ENCODE measurements around the gene B4GAT1.

DNA sequence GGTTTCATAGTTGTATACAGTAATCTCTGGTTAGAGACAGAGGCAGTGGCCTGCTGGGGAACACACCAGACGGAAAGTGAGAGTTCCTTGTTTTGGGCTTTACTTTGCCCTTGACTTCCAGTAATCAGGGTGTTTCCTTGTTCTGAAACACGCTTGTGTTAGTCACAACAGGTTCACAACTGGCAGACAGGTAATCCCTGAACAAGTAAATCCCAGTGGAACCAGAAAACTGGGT, 56.0 kb downstream of the PACS1 start:
- PRO-cap: no peak

- PRO-cap: no peak
These were observed 37.2 kb upstream of the KLC2 start for GRCh38 chr11:66220165-66220873.

DNA sequence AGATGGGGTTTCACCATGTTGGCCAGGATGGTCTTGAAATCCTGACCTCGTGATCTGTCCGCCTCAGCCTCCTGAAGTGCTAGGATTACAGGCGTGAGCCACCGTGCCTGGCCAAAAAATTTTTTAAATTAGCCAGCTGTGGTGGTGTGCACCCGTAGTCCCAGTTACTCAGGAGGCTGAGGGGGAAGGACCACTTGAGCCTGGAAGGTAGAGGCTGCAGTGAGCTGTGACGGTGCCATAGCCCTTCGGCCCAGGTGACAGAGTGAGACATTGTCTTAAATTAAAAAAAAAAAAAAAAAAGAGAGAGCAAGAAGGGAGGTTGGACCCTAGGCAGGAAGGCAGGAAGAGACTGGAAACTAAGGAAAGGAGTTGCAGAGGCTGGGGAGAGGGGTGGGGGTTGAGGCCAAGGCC, 3.3 kb downstream of the KLC2 start:
- PRO-cap: no peak

GRCh38 chr11:66267691-66268504, 541 bp upstream of the RAB1B start:
- PRO-cap: bidirectional peak, plus-strand start at chr11:66267739, minus-strand start at chr11:66267579; unidirectional peak, plus-strand start at chr11:66268053; bidirectional peak, plus-strand start at chr11:66268639, minus-strand start at chr11:66268390

- PRO-cap: no peak
These were observed 1.5 kb downstream of the CNIH2 start for GRCh38 chr11:66279355-66279959.

GRCh38 chr11:66314934-66315867, 1.6 kb downstream of the CD248 start:
- PRO-cap: no peak

DNA sequence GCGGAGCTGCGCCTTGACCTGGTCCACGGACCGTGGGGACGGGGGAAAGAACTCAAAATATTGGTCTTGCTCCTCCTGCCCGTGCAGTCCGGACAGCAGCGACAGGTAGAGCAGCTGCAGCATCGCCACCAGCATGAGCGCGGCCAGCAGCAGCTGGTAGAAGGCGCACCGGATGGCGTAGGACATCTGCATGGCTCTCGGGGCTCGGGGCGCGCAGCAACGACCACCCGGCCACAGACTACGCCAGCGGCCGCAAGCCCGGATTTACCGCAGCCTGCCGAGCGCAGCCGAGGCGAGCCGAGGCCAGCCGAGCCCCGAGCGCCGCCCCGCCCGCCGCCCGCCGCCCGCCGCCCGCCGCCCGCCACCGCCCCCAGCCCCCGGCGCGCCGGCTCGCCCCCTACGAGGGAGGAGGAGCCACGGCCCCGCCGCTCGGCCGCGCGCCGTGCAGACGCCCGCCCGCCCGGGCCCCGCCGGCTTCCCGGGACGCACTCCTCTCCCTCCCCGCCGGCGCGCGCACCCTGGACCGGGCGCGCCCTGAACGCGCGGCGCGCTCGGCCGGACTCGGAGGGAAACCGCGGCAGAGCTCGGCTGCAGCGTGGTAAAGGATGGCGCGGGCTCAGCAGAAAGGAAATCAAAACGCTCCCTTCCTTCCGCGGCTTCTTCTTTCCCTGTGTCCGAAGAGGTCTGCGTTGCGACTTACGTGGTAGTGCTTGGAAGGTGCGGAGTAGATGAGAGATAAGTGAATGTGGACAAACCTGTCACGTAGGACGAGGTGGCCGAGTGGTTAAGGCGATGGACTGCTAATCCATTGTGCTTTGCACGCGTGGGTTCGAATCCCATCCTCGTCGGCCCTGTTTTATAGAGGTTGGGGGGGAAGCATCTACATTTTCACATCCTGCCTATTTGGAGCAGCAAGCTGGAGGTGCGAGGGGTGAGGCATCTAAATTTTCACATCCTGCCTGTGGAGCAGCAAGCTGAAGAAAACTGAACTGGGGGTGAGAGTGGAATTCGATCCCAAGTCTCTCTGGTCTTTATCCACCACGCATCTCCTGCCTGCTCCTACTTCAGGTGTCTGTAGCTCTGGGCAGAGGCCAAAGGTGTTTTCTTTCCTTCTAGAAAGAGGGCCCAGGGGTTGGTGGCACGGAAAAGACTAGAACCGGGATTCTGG, at the start of gene B4GAT1:
TSS of gene B4GAT1 (minus strand) at position 276 of the 1,168 bp plus-strand sequence.
- PRO-cap: bidirectional peak, plus-strand start at position 761 of the sequence, minus-strand start at position 670 of the sequence

DNA sequence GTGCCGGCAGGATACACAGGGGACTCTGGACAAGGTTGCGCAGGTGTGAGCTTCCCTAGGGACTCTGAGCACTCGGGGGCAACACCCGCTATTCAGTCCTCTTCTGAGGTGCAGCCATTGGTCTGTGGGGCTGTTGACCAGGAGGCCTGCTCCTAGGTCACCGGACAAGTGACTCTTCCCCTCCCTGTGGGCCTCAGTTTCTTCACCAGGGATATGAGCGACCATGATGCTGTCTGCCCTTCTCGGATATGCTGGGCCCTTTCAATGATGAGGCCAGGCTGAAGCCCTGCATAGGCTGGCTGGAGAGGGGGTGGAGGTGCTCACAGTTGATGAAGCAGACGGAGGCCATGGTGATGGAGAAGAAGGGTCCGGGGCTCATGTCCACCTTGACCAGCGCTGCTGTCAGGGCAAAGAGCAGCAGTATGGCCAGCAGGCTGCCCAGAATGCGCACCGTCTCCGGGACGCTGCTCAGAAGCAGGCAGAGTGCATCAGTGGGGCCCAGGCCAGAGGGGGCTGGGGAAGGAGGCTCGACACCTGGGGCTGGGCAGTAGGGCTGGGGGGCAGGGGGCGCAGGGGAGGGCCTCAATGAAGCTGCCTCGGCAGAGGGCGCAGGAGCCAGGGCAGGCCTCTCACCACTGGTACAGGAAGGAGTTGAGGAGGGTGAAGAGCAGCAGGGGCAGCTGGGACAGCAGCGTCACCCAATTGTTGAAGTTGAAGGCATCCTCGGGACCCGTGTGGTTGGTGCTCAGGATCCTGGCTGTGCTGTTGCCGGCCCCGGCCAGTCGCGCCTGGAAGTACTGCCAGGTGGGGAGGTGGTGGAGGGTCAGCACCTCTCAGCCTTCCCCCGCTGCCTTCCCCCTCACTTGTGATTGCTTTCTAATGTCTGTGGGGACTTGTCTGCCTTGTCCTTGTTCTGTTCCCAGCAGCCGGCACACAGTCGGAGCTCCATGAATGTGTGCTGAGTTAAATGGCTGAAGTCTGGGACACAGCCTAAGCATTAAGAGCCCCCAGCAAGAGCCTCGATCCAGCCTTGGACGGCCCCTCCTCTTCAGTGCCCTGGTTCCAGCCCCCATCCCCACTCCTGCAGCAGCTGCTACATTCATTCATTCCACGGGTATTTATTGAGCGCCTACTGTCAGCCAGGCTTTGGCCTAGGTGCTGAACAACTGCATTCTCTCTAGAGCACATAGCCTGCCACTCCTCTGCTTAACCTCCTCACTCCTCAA, 2.4 kb downstream of the SLC29A2 start:
- PRO-cap: no peak

DNA sequence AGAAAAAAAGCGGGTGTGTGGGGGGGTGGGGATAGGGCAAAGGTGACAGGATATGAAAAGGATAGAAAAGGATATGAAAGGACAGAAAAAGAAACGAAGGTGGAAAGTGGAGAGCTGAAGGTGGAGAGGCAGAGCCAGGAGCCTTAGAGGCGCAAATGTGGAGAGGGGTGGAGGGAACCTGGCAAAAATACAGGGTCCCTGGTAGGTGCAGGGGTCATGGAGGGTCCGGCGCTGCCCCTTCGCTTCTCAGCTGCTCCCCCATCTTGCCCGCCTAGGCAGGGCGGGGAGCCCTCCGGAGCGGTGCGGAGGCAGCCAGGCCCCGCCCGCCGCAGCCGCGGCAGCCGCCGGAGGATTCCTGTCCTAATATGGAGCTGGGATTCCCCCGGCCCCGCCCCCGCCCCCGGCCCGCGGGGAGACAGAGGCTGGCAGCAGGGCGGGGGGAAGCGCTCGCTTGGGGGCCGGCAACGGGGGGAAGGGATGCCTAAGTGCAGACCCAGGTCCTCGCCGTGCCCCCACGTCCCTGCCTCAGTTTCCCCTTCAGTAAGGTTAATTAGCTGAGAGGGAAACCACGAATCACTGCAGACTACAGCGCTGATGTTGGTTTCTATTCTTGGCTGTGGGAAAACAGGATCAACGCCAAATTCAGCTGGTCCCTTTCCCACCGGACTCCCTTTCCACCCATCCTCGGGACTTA, 1.0 kb upstream of the NPAS4 start:
- PRO-cap: no peak

- PRO-cap: no peak
These were observed 4.1 kb upstream of the DPP3 start for GRCh38 chr11:66475884-66476860.

GRCh38 chr11:66607190-66607706, 9.2 kb upstream of the RBM14 start:
- PRO-cap: no peak

DNA sequence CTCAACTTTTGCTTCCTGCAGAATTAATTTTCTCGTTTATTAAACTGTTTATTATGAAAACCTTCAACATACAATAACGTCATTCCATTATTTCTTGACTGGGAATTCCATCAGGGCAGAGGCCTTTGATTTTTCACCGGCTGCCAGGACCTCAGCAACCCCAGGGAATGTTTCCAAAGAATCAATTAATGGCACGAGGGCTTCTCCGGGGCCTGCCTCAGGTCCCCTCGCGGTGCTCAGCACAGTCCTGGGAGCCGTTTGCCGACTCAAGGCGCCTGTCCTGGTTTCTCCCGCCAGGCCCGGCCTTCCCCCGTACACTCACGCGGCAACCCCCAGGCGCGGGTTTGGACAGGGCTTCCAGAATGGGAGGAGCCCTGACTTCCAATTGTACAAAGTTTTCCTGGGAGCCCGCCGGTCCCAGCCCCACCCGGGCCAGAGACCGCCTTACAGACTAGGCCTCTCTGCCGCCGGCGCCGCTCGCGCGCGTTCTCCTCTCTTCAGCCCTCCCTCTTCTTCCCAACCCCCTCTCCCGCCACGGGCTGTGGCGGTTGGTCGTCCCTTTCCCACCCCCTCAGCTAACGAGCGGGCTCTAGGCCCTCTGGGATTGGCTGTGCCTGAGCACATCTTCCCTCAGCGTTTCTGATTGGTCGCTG, 397 bp upstream of the RBM14 start:
- PRO-cap: unidirectional peak, minus-strand start at position 260 of the sequence; bidirectional peak, plus-strand start outside the sequence, minus-strand start at position 515 of the sequence

- PRO-cap: no peak
These were observed 1.3 kb downstream of the RBM14 start for GRCh38 chr11:66617787-66618076.

DNA sequence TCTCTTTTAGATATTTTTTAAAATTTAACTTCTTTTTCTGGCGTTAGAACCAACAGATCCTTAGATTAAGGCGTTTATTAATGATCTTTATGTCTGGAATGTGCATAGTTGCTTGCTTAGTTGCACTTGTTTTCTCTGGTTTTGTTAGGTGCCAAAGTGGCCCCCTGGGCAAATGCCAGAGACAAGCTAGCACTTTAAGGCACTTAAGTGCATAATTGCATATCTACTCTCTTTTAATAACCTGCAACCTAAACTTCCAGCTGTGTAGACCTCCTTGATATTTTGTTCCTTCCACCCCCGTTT, 3.3 kb downstream of the RBM4 start:
- PRO-cap: no peak

DNA sequence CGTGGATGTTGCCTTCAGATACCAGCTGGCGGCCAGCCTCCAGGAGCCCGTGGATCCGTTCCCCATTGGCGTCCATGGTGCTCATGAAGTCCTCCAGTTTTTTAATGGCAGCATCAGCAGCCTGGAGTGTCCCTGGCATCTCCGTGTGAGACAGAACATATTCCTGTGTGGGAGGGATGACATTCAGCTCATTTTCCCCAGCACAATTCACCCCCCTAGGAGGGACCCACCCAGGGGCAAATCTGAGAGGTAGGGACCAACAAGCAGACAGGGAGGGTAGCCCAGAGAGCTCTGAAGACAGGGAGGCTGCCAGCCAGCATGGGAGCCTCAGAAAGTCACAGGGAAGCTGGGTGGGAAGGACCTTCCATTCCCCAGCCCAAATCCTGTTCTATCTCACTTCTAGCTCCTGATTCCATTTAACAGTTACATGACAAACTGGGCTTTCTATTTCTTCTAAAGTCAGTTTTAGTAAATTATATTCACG, 21.8 kb upstream of the RBM4B start:
- PRO-cap: no peak

- PRO-cap: no peak
These were observed 20.9 kb downstream of the SPTBN2 start for GRCh38 chr11:66708109-66708442.

- PRO-cap: no peak
These were observed 13.8 kb downstream of the SPTBN2 start for GRCh38 chr11:66715178-66715731.

- PRO-cap: no peak
These were observed 8.8 kb downstream of the SPTBN2 start for GRCh38 chr11:66720143-66720751.

- PRO-cap: no peak
These were observed 1.1 kb downstream of the C11orf80 start for GRCh38 chr11:66745646-66746124.

- PRO-cap: no peak
These were observed 9.4 kb downstream of the LRFN4 start for GRCh38 chr11:66866060-66866822.